ENCODE results near the gene RSPO1.

- PRO-cap, 2 experiments = no peak in any of the 2 experiments
These were observed 5.0 kb downstream of the MAP7D1 start for GRCh38 chr1:36160781-36161589.

GRCh38 chr1:36212891-36213286 is 11.4 kb upstream of the THRAP3 start:
- PRO-cap, 2 experiments = no peak in any of the 2 experiments

- PRO-cap, 2 experiments = no peak in any of the 2 experiments
These were observed 2.2 kb upstream of the SH3D21 start for GRCh38 chr1:36303528-36304831.

DNA sequence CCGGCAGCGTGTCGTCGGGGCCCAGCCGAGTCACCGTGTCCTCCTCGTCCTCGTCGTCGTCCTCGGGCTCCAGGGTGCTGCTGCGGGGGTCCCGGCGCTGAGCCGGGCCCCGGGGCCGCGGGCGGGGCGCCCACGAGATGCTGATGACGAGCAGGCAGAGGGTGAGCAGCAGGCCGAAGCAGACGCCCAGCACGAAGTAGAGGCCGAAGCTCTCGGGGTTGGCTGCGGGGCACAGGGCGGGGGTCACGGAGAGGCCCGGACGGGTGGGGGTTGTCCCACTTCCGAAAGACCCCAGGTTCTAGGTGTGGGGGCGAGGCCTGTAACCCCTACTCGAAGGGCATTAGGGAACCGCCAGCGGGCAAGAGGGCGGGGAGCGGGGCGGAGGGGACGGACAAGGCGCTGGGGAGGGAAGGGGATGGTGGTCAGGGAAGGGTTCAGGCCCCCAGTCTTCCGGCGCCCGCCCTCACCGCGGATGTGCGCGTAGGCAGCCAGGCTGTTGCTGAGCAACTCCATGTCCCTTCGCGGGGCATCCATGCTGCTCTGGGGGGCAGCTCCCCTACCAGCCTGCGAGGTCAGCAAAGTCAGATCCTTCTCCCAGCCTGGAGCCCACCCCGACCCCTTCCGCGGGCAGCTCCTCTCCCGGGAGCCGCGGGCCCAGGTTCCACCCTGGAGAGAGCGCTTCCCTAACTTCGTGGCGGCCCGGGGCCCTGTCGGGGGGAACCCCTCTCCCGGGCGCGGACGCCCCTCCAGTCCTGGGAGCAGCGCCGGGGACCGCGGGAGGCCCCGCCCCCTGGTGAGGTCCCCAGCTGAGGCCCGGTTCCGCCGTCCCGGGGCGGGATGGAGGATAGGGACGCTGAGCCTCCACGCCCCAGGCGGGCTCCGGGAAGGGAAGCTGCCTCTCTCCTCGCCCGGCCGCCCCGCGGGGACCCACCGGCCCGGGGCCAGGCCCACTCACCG is 663 bp downstream of the EVA1B start:
- PRO-cap, 2 experiments = no peak in any of the 2 experiments

DNA sequence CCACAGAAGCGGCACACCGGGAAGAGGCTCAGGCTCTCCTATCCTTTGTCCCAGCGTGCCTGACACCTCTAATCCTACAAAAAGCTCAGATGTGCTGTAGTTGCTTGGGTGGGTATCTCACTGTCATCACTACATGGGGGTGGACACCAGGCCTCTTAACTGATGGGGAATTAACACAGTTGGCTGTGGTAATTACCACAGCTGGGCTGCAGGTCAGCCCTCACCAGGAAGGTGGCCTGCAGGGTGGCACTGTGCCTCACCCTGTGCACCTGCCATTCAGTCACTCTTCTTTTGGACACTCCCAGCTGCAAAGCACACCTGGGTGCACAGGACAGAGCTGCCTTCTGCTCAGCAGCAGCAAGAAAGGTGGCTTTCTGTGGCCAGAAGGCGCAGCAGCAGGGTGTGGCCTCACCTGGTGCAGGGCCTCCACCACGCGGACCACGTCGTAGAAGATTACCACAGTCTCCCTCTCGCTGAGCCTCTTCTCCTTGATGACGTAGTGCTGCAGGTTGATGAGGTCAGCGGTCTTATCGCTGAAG is 30.9 kb downstream of the STK40 start:
- PRO-cap, 2 experiments = no peak in any of the 2 experiments

DNA sequence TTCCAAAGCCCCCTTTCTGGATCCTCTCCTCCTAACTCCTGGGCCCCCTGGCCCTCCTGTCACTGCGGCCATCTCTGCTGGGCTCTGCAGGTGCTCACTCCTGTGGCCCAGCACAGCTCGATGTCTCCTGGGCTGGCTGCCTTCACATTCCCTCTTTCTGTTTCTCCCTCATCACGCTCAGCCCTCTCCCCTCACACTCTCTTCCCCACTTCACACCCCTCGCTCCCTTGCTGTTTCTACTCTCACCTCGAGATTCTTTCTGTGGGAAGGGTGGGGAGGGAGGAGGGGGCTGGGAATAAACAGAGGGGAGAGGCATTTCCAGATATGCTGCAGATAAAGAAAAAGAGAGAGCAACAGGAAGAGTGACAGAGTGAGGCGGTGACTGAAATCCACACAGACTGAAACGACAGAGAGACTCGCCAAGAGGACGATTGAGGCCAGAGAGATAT is 881 bp downstream of the CSF3R start:
- PRO-cap, 2 experiments = no peak in any of the 2 experiments

DNA sequence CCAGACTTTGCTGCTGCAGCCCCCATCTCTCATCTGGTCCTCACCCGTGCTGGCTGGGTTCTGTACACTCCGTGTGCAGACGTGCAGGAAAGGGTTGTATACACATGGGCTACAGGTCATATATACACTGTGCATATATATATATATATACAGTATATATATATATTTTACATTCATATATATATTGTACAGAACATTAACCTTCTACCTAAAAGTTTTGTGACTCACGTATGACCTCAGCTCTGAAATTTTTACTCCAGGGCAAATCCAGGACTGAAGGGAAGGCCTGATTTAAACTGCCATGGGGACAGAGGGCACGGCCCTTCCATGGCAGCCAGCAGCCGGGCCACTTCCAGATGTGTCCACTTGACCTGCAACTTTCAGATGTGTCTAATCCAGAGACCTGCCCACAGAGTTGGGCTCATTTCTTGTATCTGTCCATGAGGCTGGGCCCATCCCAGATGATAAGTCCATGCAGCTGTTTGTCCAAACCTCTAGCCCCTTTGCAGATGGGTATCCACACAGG is 237.1 kb downstream of the GRIK3 start:
- PRO-cap, 2 experiments = no peak in any of the 2 experiments

GRCh38 chr1:37036074-37036592 is 1.8 kb upstream of the GRIK3 start:
- PRO-cap, 2 experiments = no peak in any of the 2 experiments

DNA sequence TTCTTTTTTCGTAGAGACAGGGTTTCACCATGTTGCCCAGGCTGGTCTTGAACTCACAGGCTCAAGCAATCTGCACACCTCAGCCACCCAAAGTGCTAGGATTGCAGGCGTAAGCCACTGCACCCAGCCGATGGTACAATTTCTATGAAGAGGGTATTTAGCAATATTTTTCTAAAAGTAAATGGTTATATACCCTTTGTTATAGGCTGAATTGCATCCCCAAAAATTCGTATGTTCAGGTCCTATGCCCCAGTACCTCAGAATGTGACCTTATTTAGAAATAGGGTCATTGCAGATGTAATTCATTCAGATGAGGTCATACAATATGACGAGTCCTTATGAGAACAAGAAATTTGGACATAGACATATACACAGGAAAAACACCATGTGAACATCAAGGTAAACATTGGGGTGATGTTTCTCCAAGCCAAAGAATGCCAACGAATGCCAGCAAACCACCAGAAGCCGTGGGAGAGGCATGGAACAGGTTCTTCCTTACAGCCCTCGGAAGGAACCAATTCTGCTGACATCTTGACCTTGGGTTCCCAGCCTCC is 13.0 kb upstream of the ZC3H12A start:
- PRO-cap, 2 experiments = no peak in any of the 2 experiments

GRCh38 chr1:37474263-37474464 is 216 bp upstream of the ZC3H12A start:
- PRO-cap, 2 experiments = peak in 2 of 2 experiments; most common minus-strand start chr1:37474386 (in 2)

DNA sequence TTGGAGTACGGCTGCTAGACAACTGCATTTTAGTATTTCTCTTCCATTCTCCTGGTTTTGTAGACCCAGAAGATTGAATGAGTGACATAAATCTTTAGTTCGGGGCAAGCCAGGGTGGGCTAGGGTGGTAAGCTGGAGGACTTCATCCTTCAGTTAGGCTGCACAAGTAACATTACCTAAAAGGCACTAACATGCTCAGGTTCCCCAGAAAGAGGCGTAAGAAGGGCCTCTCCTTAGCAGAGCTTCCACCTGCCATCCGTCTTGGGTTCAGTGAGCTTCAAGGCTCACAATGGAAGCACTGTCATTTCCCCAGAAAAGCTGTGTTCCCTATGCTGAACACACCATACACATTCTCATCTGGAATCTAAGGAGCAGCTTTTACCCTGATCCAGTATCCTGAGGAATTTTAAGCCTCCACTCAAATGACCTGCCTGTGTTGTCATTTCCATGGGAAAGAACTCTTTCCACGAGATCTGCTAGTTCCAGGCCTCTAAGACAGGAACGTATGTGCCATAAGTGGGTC is 9.2 kb downstream of the DNALI1 start:
- PRO-cap, 2 experiments = no peak in any of the 2 experiments

- PRO-cap, 2 experiments = no peak in any of the 2 experiments
These were observed at the start of gene RSPO1 for GRCh38 chr1:37634504-37635155. TSS of gene RSPO1 (minus strand) at chr1:37634892.

DNA sequence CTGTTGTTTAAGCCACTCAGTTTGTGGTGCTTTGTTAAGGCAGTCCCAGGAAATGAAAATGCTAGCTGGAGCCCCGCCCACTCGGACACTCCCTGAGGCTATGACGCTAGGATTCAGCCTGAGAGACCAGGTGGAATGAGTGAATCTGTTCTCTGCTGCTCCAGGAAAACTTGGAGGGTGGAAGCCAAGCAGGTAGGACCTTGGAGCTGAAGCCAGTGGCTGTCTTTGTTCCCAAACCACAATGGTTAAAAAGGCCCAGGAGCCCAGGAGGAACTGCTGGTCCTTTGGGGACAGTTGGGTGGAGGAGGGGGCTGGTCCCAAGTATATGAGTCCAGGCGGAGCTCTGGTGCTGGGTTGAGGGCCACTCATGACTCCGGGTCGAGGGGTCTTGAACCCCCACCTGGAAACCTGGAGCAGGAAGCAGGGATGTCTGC is 196.7 kb upstream of the POU3F1 start:
- PRO-cap, 2 experiments = no peak in any of the 2 experiments

DNA sequence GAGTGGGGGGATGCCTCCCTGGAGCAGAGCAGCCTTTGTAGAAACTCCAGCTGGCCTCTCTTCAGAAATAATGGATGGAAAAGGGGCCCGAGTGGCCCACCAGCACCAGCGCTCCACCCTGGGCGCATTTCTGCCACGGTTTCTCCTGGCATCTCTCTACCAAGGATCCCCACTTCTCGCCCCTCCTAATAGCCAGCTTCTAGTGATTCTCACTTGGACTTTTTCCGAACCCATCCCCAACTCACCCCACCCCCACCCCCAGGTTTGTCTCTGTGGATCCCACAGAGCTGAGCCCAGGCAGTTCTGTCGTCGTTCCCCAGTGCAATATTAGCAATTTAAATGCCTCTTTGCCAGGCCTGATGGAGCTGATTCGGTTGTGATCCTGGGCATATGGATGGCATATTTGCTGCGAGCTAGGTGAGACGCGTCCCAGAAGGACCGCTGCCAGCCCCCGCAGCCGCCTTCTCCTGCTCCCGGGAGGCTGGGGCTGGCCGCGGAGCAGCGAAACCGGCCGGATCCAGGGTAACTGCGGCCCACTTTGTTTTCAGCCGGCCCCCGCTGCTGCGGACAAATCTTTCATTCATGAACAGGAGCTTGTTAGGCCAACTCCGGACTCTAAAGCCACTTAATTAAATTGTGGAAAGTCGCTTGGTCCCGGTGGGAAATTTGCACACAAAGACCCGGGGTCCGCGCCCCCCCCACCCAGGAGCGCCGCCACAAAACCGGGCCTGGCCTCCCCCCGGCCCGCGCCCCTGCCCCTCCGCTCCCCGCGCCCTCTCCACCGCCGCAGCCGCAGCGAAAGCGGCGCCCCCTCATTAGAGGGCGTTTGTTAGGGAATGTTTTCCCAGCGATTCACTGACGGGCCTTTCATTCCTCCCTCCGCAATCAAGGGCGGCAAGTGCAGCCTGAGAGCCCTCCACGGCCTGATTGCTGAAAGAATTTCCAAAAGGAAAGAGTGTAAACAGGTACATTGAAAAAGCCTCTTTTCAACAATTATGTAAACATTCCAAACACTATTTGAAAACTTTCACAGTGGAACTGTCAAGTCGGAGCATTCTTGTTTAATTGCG is 383.4 kb downstream of the RRAGC start:
- PRO-cap, 2 experiments = no peak in any of the 2 experiments

- PRO-cap, 2 experiments = no peak in any of the 2 experiments
These were observed 43.6 kb downstream of the RRAGC start for GRCh38 chr1:38815838-38816595.

- PRO-cap, 2 experiments = no peak in any of the 2 experiments
These were observed 634 bp downstream of the MYCBP start for GRCh38 chr1:38872521-38872906.

DNA sequence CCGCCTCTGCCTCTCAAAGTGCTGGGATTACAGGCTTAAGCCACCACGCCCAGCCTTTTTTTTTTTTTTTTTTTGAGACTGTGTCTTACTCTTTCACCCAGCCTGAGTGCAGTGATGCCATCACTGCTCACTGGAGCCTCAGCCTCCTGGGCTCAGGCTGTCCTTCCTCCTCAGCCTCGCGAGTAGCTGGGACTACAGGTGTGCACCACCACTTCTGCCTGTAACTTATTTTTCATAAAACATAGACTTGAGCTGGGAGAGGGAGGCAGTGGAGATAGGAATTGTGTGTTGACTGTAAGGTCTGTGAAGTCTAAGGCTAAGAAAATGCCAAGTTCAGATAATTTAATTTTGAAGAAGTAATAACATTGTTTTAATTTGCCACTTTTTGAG is 9.3 kb downstream of the NDUFS5 start:
- PRO-cap, 2 experiments = no peak in any of the 2 experiments

GRCh38 chr1:39047712-39048008 is 21.5 kb downstream of the NDUFS5 start:
- PRO-cap, 2 experiments = no peak in any of the 2 experiments

GRCh38 chr1:39080743-39081881 is 55.0 kb downstream of the NDUFS5 start:
- PRO-cap, 2 experiments = no peak in any of the 2 experiments

DNA sequence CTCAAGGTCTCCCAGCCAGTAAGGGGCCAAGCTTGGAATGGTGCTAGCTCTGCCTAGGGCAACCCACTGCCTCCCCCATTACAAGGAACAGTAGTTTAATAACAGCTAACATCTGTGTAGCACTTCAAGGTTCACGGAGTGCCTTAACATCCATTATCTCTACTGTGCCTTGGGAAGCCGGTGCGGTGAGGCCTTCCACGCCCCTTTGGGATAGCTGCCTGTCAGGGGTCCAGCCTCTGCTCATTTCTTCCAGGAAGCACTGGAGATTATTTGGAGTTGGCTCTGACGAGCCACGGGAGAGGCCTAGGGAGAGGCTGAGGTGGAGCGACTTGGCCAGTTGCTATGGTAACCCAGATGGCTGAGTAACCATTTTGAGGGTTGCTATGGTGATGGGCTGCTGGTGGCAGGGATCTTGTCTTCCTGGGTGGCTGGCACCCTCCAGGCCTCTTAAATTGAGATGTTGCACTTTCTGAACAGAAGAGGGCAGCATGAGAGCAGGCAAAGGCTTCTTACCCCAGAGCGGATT is 72.3 kb downstream of the NDUFS5 start:
- PRO-cap, 2 experiments = no peak in any of the 2 experiments